ENCODE data around the gene ST6GALNAC1.

DNA sequence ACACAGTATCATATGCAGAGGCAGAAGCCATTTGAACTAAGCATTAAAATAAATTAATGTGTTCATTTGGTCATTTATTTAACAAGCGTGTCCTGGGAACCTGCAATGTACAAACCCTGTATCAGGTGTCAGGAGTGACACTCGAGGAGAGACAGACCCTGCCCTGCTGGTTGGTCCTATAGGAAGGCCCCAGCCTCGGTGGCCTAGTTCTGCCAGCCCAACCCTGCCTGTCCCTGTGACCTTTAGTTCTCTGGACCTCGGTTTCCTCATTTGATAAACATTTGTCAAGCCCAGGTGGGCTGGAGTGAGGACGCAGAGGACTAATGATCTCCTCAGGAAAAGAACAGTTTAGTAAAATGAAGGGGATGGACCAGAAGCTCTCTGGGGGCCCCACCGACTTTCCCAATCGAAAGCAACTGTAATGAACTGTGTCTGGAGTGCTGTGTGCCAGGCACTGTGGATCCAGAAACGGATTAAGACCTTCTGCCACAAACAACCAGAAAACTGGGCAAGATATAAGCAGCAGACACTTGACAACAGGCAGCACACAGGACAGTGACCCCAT lies 8.6 kb downstream of the PRCD start:
- PRO-cap = no peak

- PRO-cap = no peak
Measured at GRCh38 chr17:76611200-76611712, 25.6 kb upstream of the ST6GALNAC2 start.

DNA sequence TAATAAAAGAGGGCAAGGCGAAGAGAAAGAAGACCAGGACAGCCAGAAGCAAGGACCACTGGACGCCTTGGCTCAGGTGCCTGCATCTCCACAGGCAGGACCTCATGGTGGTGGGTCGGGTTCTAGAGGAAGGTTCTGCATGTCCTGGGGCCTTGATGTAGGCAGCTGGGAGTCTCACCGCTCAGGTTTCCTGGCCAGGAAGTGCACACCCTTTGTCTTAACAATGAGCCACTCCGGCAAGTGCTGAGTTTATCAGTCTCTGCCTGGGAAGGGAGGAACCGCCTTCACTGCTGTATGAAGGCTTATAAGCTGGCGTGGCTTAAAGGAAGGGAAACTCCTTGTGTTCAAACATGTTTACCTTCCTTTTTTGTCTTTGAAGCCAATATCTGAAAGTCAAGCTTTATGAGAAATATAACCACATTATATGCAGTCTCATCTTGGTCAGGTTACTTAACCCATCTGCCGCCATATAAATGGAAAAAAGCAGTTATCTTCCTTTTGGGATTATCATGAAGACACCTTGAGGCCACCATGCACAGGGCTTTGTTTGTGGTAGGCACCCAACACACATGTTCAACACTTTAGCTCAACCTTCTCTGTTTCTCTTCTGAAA lies at the start of gene ST6GALNAC1:
Gene ST6GALNAC1 (minus strand): TSS at position 225 of the 613 bp plus-strand sequence.
- PRO-cap = bidirectional peak, plus-strand start at position 255 of the sequence, minus-strand start at position 192 of the sequence

DNA sequence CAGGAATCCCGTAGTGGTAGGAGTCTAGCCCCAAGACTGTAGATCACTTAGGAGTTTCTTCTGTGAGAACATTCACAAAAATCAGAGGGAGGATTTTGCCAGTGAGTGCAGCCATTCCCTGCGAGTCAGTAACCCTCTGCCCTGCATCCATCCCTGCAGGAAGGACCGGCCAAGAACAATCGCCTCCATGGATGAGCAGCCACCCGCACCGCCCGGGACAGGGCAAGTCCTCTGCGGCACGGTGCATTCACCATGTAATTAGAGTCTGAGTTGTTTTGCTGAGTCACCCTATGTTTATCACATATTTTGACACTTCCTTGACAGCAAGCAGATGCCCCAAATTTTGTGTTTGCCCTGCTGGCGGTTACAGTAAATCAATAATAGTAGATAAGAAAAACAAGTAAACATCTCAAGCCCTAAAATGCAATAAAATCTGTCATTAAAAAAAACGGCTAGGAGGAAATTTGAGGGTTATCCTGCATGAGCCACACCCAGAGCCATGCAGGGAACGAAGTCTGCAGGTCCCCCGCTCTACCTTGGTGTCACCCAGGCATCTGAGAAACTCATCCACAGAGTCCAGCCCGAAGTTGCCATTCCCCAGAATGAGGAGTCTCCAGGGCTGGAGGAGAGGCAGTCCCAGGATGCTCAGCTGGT lies 16.3 kb upstream of the ST6GALNAC1 start:
- PRO-cap = no peak

- PRO-cap = no peak
Measured at GRCh38 chr17:76680258-76681161, 30.3 kb downstream of the MXRA7 start.

DNA sequence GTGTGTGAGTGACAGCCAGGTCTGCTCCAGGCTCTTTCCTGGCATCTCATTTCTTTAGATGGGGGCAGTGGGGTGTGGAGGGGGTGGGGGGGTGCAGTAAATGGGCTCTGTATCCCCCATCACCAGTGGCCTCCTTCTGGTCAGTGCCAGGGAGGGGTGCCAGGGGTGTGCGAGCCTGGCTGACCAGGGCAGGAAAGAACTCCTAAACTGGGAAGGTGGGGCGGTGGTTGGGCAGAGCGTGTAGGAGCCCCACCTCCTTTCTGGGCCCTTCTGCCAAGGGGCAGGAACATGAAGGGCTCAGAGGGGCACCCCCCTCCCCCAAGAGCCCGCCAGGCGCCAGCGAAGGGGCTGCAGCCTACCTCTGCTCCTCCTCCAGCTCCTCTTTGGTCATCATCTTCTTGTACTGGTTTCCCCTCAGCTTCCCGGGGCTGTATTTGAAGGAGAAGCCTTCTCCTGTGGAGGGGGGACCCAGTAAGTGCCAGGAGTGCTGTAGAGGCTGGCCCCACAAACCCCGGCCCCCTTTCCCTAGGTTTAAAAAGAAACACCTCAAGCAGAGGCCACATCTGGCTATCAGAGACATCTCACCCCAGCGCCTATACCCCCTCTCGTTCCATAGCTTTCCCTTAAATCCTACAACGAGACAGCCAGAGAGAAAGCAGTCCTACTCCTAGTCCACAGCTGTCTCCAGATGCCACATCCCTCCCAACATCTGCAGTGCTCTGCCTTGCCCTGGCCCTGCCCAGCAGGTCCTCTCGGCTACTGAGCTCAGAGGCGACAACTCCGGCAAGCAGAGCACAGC lies 25.9 kb downstream of the MXRA7 start:
- PRO-cap = no peak

GRCh38 chr17:76687909-76688818 lies 22.6 kb downstream of the MXRA7 start:
- PRO-cap = no peak

GRCh38 chr17:76843588-76844174 lies 24.5 kb upstream of the MGAT5B start:
- PRO-cap = no peak

DNA sequence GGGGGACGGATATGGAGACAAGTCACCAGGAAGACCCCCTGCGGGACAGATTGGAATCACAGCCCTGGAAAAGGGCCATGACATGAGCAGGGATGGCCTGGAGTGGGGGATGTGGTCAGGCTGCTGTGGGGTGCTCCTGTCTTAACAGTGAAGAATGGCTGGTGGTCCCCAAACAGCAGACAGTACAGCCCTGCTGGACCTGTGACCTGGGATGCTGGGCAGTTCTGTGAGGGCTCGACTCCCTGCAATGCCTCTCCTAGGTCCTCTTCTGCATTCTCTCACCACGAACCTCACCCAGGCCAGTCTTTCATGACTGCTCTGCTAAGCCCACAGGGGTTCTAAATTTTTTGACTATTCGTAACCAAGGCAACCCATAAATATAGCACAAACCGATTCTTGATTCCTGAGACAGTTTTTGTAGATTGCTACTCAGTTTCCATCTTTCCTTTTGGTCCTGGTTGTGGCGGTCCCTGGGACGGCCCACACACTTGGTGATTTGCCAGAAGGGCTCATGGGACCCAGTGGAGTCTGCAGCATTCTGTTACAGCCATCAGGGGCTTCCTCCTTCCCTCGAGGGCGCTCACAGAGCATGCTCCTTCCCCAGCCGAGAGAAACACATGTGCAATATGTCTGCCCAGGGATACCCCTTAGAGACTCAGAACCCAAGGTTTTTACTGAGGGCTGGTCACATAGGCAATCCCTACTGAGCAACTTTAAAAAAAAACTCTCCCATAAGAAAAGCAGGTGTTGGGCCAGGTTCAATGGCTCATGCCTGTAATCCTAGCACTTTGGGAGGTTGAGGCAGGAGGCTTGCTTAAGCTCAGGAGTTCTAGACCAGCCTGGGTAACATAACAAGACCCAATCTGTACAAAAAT lies 23.4 kb upstream of the MGAT5B start:
- PRO-cap = no peak

DNA sequence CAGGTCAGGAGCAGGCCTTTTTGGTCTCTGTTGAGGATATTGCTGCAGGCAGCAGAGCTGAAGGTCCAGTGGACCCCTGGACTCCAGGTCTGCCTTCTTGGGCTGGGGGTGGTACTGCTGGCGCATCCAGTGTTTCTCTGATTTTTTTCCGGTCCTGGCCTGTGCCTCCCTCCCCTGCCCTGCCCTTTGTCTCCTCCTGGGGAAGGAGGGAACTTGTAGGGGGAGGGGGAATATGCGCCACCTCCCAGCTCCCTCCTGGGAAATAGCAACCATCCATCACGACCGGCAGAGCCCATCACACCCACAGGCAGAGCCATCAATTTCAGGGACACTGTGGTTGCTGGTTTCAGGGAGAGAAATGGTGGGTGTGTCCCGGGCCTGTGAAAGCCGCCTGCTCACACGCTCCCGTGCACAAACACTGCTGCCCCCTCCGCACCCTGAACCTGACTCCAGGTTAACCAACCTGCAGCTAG lies 17.2 kb downstream of the MGAT5B start:
- PRO-cap = no peak

- PRO-cap = no peak
Measured at GRCh38 chr17:77019806-77020471, 120.8 kb upstream of the SEC14L1 start.

DNA sequence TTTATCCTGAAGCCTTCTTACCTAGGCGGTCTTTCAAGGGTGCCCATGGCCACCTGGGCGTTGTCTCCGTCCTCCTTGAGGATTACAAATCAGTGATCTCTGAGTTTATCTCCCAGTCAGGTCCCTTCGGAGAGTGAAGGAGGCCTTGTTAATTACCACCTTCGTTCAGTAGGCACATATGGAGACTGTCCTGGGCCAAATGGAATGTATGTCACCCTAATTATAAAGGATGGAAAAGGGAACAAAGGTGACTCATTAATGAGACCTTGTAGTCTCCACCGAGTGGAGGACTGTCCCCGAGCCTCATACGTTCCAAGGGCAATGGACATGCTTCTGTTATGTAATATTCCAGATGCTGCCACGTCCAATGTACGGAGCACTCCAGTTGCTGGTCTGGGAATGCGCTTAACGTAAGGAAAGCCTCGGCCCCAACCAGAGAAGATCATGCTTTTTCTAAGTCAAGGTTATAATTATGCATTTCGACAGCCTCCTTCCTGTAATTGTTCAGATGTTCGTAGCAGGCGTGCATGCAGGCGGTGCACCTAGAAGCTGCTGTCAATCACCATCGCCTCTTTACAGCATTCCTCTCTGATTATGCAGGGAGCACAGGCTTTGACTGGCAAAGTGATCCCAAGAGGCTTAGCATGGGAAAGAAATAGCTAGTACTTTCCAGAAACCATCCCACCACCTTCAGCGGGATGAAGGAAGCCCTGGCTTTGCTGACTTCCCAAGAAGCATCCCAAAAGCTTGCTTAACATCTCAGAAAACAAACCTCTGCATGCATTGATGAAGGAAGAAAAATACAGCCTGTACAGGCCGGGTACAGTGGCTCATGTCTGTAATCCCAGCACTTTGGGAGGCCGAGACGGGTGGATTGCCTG lies 22.3 kb upstream of the SEC14L1 start:
- PRO-cap = no peak

GRCh38 chr17:77164500-77165037 lies 23.8 kb downstream of the SEC14L1 start:
- PRO-cap = no peak

DNA sequence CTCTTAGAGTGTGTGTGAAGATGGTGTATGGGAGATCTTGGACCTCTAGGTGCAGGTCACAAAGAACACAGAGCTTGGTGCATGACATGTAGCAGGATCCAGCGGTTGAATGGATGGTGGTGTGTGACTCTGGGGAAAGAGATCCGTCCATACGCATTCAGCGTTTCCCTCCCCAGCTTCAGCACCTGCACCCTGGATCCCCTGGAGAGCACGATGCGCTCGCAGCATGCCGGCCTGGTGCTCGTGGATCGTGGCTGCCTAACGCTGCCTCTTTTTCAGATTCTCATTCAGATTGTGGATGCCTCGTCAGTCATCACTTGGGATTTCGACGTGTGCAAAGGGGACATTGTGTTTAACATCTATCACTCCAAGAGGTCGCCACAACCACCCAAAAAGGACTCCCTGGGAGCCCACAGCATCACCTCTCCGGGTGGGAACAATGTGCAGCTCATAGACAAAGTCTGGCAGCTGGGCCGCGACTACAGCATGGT lies 69.6 kb upstream of the SEPTIN9 start:
- PRO-cap = no peak

- PRO-cap = no peak
Measured at GRCh38 chr17:77322391-77322718, 41.1 kb downstream of the SEPTIN9 start.

DNA sequence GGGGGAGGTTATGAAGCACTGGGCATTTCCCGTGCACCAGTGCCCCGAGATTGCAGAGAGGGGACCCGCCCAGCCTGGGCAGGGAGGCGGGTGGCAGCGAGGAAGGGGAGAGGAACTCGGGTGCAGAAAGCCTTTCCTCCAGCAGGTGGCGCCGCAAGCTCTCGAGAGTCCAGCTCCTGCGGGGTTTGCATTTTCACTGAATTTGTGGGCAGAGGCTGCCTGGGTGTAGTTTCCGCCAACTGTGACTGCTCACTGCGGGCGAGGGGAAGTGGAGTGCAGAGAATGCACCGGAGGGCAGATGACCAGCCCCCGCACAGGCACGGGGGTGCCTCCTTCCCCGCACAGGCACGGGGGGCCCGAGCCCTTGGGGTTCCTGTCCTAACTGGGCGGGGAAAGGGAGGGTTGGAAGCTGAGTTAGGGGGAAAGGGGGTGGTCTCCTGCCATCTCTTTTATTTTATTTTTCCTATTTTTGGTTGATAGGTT lies 50.2 kb downstream of the SEPTIN9 start:
- PRO-cap = unidirectional peak, plus-strand start at position 278 of the sequence

DNA sequence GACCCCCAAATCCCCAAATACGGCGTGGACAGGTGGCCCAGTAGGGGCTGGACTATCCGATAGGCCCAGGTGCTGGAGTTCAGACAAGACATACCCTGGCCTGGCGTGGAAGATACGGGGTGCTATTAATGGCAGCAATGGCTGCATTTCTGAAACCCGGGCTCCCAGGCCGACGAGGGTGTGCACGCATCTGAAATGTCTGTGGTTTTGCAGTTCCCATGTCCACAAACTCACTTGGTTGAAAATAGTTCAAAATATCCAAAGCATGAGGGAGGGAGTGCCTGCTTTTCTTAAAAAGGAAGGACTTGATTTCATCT lies 90.2 kb downstream of the SEPTIN9 start:
- PRO-cap = no peak

GRCh38 chr17:77373719-77374817 lies 92.8 kb downstream of the SEPTIN9 start:
- PRO-cap = bidirectional peak, plus-strand start at chr17:77373861, minus-strand start at chr17:77373834; bidirectional peak, plus-strand start at chr17:77374436, minus-strand start at chr17:77374336

DNA sequence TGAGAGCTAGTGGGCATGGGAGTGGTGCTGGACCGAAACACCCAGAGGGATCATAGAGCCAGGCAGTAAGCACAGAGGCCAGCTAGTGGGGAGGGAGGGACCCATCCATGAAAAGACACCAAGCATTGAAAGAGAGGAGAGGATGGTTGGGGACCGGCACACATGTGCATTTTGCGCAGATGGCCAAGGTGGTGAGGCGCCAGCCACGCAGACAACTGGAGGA lies 117.5 kb downstream of the SEPTIN9 start:
- PRO-cap = no peak

DNA sequence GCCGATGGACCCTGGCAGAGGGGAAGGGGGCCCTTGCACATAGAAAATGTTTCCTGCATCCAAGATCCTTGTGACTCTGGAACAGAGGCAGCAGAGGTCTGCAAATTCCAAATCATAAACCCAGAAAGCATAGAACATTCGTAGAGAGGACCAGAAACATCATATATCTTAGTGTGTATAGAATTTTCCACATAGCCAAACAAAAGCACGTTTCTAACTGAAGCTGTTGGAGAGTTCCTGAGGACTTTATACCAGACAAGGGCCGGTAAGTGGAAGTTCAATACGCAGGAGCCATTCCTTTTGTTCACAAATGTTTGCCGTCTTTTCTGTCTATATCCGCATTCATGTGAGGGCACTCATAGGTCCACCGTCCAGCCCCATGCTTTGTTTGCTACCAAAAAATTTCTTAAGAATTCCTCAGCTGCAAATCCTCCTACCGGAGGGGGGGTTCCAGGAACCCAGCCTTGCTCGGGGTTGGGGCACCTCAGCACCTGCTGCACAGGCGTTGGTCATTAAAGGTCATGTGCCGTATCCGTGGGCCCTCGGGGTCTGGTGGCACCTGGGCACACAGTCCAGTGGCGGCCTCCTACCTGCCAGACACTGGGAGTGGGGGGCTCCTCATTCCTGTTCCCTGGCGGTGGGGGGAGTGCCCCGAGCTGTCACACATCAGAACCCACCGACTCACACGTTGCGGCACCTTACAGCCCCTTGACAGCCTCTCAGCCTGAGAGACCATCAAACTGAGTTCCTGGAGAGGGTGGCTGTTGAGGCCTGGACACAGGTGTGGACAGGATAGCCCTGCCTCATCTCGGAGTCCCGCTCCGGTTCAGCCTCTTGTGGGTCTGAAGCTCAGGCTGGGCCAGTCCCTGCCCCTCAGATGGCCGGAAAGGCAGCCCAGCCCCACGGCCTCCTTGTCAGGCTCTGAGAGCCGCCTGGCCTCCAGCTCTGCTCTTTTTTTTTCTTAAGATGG lies 136.4 kb downstream of the SEPTIN9 start:
- PRO-cap = no peak